Bronchus fibroblast of lung (primary cell): ENCODE results near the gene TAPT1.

GRCh38 chr4:11635240-11635945 lies 206.7 kb upstream of the HS3ST1 start:
- RAMPAGE, long total RNA: no peak

GRCh38 chr4:13481515-13481902 lies 2.6 kb downstream of the RAB28 start:
- RAMPAGE, long total RNA: no peak

DNA sequence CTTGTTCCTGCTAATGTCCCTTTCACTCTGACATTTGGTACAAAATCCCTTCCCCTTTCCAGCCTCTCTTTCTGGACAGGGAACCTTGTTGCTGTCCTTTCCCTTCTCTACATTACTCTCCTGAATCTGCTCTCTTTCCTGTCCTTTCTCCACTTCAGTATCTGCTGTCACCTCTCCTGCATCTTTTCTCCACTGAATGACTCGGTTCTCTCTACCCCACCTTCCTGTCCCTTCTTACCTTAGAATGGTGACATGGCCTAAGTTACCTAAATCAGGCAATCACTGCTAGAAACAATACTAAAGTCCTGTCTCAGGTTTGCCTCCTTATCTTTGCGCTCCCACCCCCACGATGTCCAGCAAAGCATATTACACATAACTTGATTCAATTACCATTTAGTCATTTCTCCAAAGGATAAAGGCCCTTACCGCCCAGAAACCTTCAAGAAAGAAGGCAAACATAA lies 946 bp downstream of the BOD1L1 start:
- RAMPAGE, long total RNA: no peak

DNA sequence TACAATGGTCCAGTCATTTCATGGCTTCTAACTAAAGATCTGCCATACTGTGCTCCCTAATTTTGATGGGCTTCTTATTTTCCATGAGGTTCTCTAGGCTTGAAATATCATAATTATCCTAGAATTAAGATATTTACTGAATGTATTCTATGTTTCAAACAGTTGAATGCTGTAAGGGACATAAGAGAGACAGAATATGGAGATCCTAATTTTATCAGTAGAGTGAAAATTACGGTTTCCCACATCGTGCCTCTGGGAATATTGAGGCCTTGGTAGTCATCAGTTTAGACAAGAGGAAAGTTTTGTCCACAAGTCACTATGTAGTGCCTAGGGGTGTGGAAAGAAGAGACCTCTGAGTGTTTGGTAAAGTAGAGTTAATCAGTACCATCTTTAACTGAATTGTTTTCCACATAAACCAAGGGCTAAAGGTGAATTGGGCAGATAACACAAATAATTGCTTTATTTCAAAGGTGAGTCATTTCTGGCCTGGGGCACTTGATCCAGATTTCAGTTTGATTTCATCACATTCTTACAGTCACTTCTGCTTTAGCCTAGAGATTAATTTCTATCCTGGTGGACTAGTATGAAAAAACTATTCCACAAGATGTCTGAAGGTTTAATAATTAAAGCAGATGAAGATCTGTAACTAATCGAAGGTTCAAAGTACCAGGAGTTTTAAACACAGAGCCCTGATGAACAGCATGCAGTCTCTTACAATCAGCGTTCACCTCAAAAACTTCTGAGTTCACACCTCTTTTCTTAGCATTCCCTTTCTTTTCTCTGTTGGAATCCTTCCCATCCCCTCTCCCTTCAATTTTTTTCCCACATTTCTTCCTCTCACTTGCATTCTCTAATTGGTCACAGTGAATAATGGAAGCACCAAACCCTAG lies 74.4 kb upstream of the BOD1L1 start:
- RAMPAGE, long total RNA: no peak

- RAMPAGE, long total RNA: start-site peak on the plus strand at chr4:13921055-13921081, 13 and 10 reads in 2 replicates
Observed at GRCh38 chr4:13920768-13921409, 293.4 kb upstream of the BOD1L1 start.

DNA sequence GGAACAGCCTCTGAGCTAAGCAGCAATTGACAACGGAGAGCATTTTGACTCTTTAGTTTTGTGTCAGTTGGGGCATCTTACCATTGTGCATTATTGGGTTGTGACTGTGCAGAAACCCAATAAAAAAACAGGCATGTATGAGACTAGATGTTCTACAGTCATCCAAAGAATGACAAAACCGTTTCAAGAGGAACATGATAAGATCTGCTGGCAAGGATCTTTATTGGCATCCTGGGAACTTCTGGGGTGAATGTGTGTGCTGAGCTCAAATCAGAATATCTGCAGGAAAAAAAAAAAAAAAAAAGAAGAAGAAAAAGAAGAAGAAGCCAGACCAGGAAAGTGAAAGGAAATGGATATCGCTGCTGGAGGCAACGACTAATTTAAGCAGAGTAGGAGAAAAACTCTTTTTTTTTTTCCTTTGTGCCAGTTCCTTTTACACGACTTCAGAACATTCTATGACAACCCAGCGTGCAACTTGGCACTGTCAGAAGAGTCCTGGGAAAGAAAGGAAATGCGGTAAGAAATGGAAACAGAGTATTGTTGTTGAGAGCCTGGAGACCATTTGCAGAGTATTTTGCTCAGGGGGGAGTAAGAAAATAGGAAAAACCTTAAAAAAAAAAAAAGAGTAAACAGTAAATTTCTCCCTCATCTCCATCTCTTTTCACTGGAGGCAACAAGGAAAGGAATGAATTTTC lies 484.3 kb upstream of the BOD1L1 start:
- RAMPAGE, long total RNA: no peak

DNA sequence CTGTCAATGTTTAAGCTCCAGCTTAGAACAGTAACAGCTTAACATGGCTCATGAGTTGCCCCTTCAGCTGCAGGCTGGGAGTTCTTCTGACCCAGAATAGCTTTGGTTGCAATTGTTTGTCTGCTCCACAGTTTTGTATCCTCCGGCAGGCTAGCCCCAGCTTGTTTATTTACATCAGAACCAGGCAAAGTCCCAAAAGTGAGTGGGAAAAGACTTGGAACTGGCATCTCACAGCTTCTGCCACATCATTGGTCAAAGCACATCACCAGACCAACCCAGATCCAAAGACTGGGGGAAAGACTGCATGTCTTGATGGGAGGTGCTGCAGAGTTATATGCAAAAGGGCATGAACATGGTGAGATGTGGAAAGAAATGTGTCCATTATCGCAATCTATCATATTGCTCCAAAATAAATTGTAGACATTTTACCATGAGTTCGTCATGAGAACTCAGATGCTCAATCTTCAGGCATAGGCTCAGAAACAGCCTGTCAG lies 231.1 kb upstream of the CPEB2 start:
- RAMPAGE, long total RNA: no peak

DNA sequence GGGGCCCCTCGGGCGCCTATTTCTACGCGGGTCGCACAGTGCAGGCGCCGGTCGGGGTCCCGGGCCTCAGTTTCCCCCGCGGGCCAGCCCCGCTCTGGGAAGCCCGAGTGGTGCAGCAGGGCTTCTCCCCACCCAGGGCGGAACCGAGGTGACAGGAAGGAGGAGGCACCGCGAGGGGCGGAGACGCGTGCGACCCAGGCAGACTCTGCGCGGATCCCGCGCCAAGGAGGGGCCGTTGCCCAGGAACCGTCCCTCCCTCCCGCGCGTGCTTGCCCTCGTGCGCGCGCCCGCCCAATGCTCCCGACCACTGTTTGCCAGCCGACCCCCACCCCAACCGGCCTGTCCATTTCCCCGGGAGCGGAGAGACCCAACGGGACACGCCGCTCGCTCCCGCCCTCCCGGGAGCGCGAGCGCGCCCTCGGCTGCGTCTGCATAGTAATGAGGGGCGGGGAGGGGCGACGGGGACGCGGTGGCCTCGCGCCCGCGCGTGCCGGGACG lies 331 bp upstream of the CPEB2 start:
- RAMPAGE, long total RNA: no peak

DNA sequence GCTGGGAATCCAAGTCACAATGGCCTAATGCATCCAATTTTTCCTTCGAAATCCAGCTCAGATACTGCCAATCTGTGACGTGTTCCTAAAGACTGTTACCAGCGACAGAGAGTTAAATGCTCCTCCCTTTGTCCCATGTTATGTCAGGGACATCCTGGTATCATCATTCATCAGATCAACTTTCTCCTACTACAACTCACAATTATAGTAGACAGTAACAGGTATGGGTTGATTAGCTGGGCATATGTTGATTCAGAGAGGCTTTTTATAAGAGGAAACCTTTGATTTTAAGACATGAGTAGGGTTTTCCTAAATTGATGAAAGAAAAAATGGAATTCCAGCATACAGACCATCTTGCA lies 143.8 kb downstream of the CPEB2 start:
- RAMPAGE, long total RNA: no peak

DNA sequence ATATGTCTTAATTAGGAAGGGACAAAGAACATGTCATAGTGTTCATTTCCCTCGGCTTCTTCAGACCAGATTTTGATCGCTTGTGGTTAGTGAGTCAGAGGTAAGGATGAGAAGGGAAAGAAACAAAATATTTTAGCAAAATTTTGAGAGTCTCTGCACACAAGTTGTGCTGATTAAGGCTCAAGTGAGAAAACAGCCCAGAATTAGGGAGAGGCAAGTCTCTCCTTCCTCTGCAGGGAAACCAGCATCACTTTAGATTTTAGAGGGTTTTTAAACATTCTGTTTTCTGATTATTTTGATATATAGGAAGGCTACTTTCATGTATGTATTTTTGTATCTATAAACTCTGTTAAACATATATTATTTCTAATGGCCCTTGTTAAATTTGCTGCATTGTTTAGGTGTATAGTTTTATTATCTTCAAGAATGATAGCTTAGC lies 58.8 kb upstream of the C1QTNF7 start:
- RAMPAGE, long total RNA: no peak

GRCh38 chr4:15690201-15691167 lies 8.9 kb downstream of the FAM200B start:
- RAMPAGE, long total RNA: no peak

GRCh38 chr4:15757135-15757391 lies 21.1 kb upstream of the CD38 start:
- RAMPAGE, long total RNA: no peak

- RAMPAGE, long total RNA: no peak
Observed at GRCh38 chr4:16113989-16114327, 30.1 kb upstream of the PROM1 start.

GRCh38 chr4:16116006-16116408 lies 32.2 kb upstream of the PROM1 start:
- RAMPAGE, long total RNA: no peak

- RAMPAGE, long total RNA: no peak
Observed at GRCh38 chr4:16196414-16196980, 29.8 kb downstream of the TAPT1 start.

DNA sequence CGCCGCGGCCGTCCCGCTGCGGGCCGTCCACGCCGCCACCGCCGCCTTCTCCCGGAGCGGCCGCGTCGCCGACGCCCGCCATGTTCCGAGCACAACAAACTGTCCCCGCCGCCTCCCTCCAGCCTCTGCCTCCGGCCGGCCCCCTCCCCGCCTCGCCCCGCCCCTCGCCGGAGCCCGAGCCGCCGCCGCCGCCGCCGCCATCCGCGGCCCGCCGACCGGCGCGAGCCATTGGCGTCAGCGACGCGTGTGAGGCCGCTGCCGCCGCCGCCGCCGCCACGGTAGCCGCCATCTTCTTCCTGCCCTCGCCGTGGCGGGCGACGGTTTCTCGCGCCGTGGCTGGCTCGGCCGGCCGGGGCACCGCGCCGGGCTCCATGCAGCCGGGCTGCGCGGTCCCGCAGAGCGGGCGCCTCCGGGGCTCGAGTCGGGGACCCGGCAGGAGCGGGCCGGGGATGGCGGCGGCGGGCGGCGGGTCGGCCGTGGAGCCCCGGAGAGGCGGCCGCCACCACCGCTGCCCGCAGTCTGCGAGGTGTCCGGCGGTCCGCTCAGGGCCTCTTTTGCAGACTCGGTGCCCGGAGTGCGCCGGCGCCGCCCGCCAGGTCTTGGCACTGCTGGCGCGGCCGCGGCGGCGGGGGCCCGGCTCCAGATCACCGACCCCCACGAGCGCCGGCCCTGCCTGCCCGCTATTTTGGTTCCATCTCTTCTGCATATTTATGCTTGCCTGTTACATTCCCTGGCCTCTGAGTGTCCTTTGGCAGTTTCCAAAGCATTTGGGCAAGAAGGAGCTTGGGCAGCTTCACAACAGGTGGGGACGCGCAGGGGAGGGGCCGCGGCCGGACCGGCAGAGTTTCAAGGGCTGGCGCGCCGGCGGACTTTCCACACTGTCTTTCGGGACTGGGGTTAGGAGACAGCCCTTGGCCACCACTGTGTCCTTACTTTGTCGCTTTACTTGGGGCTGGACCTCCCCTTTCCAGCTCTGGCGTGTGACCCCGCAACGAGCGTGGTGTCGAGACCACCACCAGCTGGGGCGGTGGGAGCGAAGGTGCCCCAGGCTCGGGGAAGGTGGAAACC lies at the start of gene TAPT1:
Gene TAPT1, minus strand, starts transcription at position 96 of the 1,068 bp plus-strand sequence.
- RAMPAGE, long total RNA: no peak

DNA sequence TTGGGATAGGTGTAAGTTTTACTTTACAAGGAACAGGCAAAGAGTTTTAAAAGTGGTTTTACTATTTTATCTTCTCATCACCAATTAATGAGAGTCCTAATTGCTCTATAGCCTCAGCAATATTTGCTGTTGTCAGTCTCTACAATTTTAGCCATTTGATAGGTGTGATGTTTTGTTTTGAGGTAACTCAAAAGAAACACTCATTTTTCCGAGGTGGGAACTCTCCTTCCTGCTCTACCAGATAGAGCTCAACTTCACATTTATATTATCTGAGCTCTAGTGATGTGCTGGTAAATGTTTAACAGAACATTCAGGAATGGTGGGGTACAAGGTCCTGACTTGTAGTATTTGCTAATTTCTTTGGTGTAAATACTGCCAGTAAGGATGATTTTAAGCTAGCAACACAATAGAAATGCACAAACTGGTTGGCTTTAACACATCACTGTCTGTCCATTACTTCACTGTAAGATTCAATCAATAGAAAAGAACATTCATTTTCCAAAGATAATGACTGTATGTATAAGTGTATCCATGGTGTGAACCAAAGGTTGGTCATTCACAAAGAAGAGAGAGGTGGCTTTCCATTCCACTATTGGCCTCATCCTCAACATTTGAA lies 62.7 kb downstream of the LDB2 start:
- RAMPAGE, long total RNA: no peak

- RAMPAGE, long total RNA: no peak
Observed at GRCh38 chr4:16893397-16893696, 5.1 kb downstream of the LDB2 start.

DNA sequence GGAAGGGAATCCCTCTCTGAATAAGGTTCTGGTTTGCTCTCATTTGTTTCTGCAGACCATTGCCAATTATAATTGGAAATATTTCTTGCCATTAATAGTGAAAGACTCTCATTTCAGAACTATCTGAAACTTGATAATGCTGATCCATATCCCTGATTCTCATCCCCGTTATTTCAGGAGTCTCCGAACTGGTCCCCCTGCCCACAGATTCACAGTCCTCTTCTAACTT lies 2.1 kb upstream of the LDB2 start:
- RAMPAGE, long total RNA: no peak

- RAMPAGE, long total RNA: no peak
Observed at GRCh38 chr4:16969654-16970069, 71.2 kb upstream of the LDB2 start.